ENCODE results near the genes OR2M7, OR2T35 and PGBD2.

GRCh38 chr1:248324391-248325009 is at the start of gene OR2M7:
Gene OR2M7 (minus strand): TSS chr1:248324568.
- RAMPAGE, long total RNA = no peak
- RRBS, 2 experiments = no CpG with 5 or more reads among the region's 1 CpG
CAGE:
- cytosol, long polyA minus RNA = no peak
- cytosol, long polyA plus RNA = no peak
- long polyA plus RNA = no peak
- nucleolus, long total RNA = no peak
- nucleus, long polyA plus RNA = no peak
- nucleus, long total RNA = no peak

- RAMPAGE, long total RNA = no peak
- RRBS, 2 experiments = no CpG with 5 or more reads among the region's 3 CpGs
CAGE:
- cytosol, long polyA minus RNA = no peak
- cytosol, long polyA plus RNA = no peak
- long polyA plus RNA = no peak
- nucleolus, long total RNA = no peak
- nucleus, long polyA plus RNA = no peak
- nucleus, long total RNA = no peak
These were observed at the start of gene OR2T35 for GRCh38 chr1:248645002-248645501. Gene OR2T35 (minus strand): TSS chr1:248645278.

GRCh38 chr1:248811965-248812693 is 13.6 kb downstream of the SH3BP5L start:
- RAMPAGE, long total RNA = no peak
- RRBS, 2 experiments = no CpG with 5 or more reads among the region's 36 CpGs
CAGE:
- cytosol, long polyA minus RNA = no peak
- cytosol, long polyA plus RNA = no peak
- long polyA plus RNA = no peak
- nucleolus, long total RNA = no peak
- nucleus, long polyA plus RNA = no peak
- nucleus, long total RNA = no peak

- RAMPAGE, long total RNA = no peak
- RRBS, 2 experiments = no CpG with 5 or more reads among the region's 4 CpGs
CAGE:
- cytosol, long polyA minus RNA = no peak
- cytosol, long polyA plus RNA = no peak
- long polyA plus RNA = no peak
- nucleolus, long total RNA = no peak
- nucleus, long polyA plus RNA = no peak
- nucleus, long total RNA = no peak
These were observed 6.7 kb downstream of the SH3BP5L start for GRCh38 chr1:248819001-248819461.

DNA sequence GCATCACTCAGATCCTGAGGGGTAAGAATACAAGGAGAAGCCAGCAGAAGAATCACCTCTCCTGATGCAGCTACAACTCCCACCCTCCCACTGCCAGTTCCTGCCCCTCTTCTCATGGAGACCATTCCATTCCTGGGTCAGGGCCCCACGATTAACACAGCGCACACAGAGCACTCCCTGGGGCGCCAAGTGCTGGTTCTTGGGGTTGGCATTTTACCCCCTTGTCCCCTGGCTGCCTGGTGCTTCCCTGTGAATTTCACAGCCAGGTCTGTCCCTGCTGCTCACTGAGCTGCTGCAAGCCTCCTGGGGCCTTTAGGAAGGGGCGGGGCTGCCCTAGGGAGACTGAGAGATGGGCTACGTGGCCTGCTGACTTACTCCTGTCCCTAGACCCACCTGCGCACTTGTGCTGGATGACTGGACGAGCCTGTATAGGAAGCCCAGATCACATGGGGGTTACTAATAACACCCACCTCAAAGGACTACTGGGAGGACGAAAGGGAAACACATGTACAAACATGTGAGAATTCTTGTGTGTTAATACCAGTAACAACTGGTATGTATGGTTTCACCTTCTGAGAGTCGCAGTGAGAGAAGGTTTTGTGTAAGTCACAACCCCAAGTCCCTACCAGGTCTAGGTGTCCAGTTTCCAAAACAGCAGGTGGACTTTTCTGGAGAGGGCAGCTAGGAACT is 4.9 kb downstream of the ZNF672 start:
- RAMPAGE, long total RNA = no peak
- RRBS, 2 experiments = no CpG with 5 or more reads among the region's 9 CpGs
CAGE:
- cytosol, long polyA minus RNA = no peak
- cytosol, long polyA plus RNA = no peak
- long polyA plus RNA = no peak
- nucleolus, long total RNA = no peak
- nucleus, long polyA plus RNA = no peak
- nucleus, long total RNA = no peak

- RAMPAGE, long total RNA = start-site peak on the plus strand at chr1:248906234-248906250, 46 and 44 reads in 2 replicates
- RRBS, 2 experiments = under 1 to 1% methylated on average over 17 of the region's 89 CpGs
CAGE:
- cytosol, long polyA minus RNA = no peak
- cytosol, long polyA plus RNA = start-site peak on the plus strand at chr1:248906221-248906275, 20 and 40 reads in 2 replicates
- long polyA plus RNA = no peak
- nucleolus, long total RNA = start-site peak on the plus strand at chr1:248906210-248906292, 29 reads
- nucleus, long polyA plus RNA = no peak
- nucleus, long total RNA = no peak
These were observed at the start of gene PGBD2 for GRCh38 chr1:248905866-248906941. Gene PGBD2 (plus strand): TSS chr1:248906235.

- RAMPAGE, long total RNA = no peak
- RRBS, 2 experiments = no CpG with 5 or more reads among the region's 11 CpGs
CAGE:
- cytosol, long polyA minus RNA = no peak
- cytosol, long polyA plus RNA = no peak
- long polyA plus RNA = no peak
- nucleolus, long total RNA = no peak
- nucleus, long polyA plus RNA = no peak
- nucleus, long total RNA = no peak
These were observed 1.1 kb downstream of the PGBD2 start for GRCh38 chr1:248906942-248907686.